Prostate gland (tissue), 2 donors: ENCODE results near the gene DIO2.

- PRO-cap, result no peak
- RAMPAGE, long total RNA, 2 experiments, result no peak in any of the 2 experiments
Measured at GRCh38 chr14:78405760-78405959, 235.5 kb downstream of the NRXN3 start.

GRCh38 chr14:79279749-79280597, 931.3 kb downstream of the DIO2 start:
- PRO-cap, result unidirectional peak, plus-strand start at chr14:79279949
- RAMPAGE, long total RNA, 2 experiments, result no peak in any of the 2 experiments

- PRO-cap, result bidirectional peak, plus-strand start at chr14:80211429, minus-strand start at chr14:80211340
- RAMPAGE, long total RNA, 2 experiments, result start-site peak on the minus strand in 2 of 2 experiments, at chr14:80211302-80211341 at its widest, 20 to 65 reads per replicate
Measured at GRCh38 chr14:80211143-80211891, at the start of gene DIO2. TSS of gene DIO2 (minus strand) at chr14:80211504.

DNA sequence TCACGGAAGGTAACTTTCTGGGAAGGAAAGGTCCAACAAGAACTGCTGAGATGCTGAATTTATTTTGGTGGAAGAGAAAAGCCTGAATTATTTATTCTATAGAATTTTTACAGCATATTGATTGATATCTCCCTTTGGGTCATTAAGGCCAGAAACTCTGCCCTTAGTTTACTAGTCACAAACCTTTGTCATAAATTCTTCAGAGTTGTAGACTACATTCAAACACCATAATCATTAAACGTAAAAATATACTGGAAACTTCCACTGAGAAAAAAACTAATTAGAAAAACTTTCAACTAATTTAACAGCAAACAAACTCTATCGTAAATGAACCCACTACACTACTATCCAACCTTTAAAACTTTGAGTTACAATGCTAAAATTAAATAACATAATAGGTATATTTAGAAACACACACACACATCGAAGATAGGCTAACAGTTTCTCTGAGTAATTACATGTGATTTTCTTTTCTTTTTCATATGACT, 55.9 kb upstream of the DIO2 start:
- PRO-cap, result no peak
- RAMPAGE, long total RNA, 2 experiments, result no peak in any of the 2 experiments

DNA sequence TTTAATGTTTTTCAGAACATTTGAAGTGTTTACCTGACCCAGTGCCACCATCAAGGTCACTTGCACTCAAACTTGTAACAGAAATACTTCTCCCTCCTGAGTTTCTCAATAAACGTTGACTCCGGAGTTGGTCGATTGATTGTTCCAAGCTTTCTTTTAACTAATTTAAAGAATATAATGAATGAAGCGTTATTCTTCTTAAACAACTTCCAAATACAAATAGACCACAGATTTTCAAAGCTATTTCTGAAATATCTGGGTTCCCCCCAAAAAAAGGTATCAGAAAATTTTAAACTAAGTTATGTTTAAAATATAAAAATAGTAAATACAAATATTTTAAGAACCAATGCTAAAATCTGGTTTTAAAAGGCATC, 35.6 kb downstream of the CEP128 start:
- PRO-cap, result no peak
- RAMPAGE, long total RNA, 2 experiments, result no peak in any of the 2 experiments

- PRO-cap, result bidirectional peak, plus-strand start at chr14:81170477, minus-strand start at chr14:81170407
- RAMPAGE, long total RNA, 2 experiments, result start-site peak on the plus strand in 2 of 2 experiments, at chr14:81170461-81170484 at its widest, 5 to 10 reads per replicate; start-site peak on the minus strand in 2 of 2 experiments, at chr14:81170386-81170420 at its widest, 16 to 26 reads per replicate
Measured at GRCh38 chr14:81169603-81170577, 50.9 kb downstream of the GTF2A1 start.

DNA sequence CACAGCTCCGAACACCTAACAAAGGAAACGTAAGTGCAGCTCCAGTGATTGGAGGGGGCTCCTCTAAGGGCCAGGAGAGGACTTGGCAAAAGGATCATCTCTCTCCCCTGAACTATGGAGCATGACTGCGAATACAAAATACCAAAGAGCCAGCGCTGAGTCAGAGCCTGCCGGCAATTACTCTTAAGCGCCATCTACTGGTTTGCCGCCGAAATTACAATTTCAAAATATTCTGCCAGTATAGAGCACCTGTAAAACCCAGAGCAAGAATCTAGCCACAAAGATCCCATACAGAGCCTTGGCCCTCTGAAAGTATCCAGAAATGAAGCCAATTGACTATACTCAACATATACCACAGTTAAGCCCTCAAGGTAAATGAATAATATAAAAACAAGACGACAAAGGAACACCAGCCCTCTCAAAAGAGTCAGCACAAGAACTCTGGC, 50.2 kb downstream of the GTF2A1 start:
- PRO-cap, result unidirectional peak, minus-strand start at position 116 of the sequence
- RAMPAGE, long total RNA, 2 experiments, result no peak in any of the 2 experiments

DNA sequence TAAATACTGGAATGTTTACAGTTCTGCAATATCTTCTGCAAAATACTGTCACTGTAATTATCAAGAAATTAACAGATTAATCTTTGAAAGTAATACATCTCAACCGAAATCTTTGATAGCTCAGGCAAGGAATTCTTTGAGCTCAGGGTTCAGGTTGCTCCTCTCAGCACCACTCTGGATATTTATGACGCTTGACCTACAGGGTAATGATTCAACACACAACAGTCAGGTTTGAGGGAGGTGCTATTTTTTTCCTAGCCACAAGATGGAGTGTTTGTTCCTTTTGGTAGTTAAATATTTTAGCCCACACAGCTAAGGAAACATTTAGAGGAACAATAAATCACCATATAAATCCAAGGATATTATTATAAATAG, 48.6 kb upstream of the GTF2A1 start:
- PRO-cap, result no peak
- RAMPAGE, long total RNA, 2 experiments, result no peak in any of the 2 experiments

GRCh38 chr14:81401411-81401825, 1.3 kb upstream of the STON2 start:
- PRO-cap, result no peak
- RAMPAGE, long total RNA, 2 experiments, result no peak in any of the 2 experiments

DNA sequence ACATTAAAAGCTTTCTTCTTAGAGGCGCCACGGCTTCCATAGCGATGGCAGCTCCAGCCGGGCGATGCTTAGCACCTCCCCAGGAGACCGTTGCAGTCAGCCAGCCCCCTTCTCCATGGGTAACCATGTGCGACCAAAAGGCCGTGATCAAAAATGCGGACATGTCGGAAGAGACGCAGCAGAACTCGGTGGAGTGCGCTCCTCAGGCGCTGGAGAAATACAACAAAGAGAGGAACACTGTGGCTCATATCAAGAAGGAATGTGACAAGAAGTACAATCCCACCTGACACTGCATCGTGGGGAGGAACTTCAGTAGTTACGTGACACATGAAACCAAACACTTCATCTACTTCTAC, 12.7 kb upstream of the STON2 start:
- PRO-cap, result no peak
- RAMPAGE, long total RNA, 2 experiments, result no peak in any of the 2 experiments

GRCh38 chr14:81519288-81519758, 14.3 kb downstream of the SEL1L start:
- PRO-cap, result no peak
- RAMPAGE, long total RNA, 2 experiments, result no peak in any of the 2 experiments

- PRO-cap, result no peak
- RAMPAGE, long total RNA, 2 experiments, result no peak in any of the 2 experiments
Measured at GRCh38 chr14:85599797-85600599, 70.1 kb downstream of the FLRT2 start.

DNA sequence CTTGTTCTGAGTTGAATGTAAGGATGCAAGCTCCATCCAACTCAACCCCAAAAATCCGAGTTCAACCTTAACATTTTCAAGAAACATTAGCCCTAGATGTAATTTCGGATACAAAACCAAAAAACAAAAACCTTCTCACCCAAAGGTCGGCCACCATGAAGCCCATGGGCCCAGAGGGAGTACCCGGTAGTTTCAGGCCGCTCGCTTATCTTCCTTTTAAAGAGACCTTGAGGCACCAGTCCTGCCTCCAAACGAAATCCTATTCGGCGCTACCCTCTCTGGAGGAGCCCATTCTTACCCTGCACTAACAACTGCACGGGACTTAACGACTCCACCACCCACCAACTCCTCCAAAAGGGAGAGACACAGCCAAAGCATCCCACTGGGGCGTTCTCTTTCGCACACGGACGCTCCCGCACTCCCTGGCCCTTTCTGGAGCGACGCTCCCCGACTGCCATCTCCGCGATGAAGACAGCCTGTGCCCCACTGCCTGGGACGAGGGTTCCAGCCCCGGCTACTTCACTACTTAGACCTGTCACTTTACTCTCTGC, 742 bp downstream of the GALC start:
- PRO-cap, result no peak
- RAMPAGE, long total RNA, 2 experiments, result no peak in any of the 2 experiments

DNA sequence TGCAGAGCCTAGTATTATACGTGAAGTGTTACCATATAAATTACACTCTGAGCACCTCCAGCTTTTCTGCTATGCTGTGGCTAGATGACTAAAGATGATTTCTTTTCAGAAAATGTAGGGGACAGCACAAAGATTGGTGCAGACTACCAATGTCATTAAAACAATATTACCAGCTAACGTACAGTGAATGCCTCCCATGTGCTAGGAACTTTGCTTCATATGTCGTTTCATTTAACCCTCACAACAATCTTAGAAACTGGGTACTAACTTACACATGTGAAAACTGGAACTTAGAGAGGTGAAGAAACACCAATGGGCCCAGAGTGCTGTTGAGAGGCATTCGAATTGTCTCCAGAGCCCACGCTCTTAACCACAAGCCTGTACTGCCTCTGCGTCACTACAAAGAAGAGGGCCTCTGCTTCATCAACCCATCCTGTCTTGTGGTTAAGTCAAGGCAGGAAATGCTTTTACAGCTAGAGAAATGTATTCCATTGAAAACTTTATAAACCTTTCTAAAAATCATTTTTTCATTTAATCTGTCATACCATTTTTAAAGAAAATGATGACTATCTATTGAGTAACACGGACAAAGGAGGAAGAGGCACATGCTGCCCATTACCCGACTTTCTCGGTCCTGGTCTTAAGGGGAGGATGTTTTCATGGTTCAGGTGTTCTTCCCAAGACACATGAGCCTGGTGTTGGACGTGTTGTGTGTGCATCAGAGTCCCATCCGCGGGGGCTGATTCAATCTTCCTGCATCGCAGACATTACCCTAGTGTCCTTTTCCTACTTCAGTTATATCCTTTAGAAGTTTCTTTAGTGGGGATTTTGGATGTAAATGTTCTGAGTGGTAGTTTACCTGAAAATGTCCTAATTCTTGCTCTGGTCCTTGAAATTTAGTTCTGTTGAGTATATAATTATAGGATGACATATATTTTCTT, 1.4 kb downstream of the GPR65 start:
- PRO-cap, result bidirectional peak, plus-strand start at position 447 of the sequence, minus-strand start at position 401 of the sequence
- RAMPAGE, long total RNA, 2 experiments, result no peak in any of the 2 experiments

GRCh38 chr14:88185702-88186120, 137.4 kb downstream of the KCNK10 start:
- PRO-cap, result no peak
- RAMPAGE, long total RNA, 2 experiments, result no peak in any of the 2 experiments

- PRO-cap, result no peak
- RAMPAGE, long total RNA, 2 experiments, result no peak in any of the 2 experiments
Measured at GRCh38 chr14:88682078-88682545, 110.6 kb downstream of the EML5 start.

DNA sequence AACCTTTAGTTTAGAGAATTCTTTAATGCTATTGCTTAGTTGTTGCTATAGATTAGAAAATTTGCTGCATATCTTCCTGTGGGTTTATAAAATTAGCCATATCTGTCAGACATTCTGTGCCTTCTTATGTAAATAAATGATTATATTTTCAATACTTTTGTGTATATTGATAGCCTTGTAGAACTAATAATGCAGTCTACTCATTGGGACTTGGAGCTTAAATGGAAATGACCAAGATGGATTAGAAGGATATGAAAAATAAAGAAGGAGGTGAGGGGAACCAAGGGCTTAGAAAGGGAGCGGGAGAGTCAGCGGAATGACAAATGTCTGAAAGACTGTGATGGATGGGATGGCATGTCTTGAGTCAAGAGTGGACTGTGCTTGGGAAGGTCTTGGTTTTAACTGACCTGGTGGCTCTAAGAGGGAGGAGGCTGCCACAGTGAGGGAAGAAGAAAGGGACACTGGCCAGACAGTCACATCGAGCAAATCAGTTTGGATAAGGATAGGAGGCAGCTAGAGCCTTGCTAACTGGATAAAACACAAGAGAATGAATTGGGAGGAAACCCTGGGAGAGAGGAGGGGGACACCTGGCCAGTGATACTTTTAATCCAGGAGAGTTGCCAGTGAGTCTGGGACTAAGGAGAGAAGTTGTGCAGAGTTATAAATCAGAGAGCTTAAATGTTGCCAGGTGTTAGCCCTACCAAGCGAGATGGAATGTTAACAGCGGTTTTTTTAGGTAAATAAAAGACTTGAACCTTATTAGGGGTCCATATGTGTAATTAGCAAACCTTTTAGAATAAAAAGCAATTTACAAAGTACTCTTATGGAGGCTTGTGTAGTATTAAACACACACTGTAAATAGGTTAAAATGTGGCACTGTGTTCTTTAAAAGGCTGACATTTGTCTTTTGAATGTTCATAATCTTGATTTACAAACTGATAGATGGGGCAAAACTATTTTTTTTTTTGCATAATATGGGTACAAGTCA, 9.6 kb downstream of the TTC8 start:
- PRO-cap, result no peak
- RAMPAGE, long total RNA, 2 experiments, result no peak in any of the 2 experiments

DNA sequence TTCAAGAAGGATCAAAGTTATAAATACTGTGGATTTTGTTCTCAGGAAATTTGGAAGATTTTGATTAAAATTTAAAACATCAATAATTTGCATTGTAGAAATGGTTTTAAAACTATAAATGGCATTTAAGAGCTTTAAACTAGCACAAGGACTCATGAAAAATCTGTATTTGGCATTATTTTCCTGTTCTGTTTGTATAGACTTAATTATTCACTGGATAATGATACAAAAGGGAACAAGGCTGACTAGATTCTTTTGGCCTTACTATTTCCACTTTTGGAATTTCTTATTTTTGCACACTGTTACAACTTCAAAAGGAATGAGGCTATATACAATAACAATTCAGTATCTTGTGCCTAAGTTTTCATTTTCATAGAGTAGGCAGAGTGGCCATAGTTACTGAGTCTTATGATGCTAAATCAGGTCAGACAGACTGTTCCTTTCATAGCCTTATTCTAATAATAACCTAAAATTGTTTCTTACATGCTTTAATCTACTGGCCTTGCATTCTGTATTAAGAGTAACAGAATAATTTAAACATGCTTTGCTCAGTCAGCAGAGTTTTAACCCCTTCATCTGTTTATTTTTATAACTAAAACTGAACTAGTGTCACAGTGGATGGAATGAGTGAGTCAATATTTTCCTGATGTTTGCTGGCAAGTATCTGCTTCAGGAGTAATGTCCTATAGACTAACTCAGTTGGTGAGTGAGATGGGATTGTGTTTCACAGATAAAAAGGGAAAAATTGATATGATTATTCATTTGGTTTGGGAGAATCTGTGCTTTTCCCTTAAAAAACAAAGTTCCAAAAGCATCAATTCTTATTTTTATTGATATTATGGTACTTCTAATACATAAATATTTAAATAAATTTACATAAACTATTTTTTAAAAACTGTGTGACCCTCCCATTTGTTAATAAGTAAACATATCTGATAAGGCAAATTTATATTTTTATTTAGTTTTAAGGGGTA, 10.6 kb downstream of the TTC8 start:
- PRO-cap, result no peak
- RAMPAGE, long total RNA, 2 experiments, result no peak in any of the 2 experiments

GRCh38 chr14:89026813-89027824, 202.7 kb downstream of the TTC8 start:
- PRO-cap, result no peak
- RAMPAGE, long total RNA, 2 experiments, result no peak in any of the 2 experiments

- PRO-cap, result no peak
- RAMPAGE, long total RNA, 2 experiments, result no peak in any of the 2 experiments
Measured at GRCh38 chr14:89399624-89400226, 17.3 kb downstream of the FOXN3 start.